Gallbladder (tissue), 1 donor: ENCODE measurements around a stretch of chr18.

DNA sequence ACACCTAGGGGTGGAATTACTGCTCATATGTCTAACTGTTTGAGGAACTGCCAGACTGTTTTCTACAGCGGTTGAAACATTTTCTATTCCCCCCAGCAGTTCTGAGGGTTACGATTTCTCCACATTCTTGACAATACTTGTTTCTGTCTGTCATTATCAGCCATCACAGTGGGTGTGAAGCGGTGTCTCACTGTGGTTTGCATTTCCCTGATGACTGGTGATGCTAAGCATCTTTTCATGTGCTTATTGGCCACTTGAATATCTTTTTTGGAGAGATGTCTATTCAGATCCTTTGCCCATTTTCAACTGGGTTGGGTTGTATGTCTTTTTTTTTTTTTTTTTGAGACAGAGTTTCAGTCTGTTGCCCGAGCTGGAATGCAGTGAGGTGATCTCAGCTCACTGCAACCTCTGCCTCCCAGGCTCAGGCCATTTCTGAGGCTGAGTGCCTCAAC is 63.0 kb downstream of the ADNP2 start:
- PRO-cap: no peak